ENCODE measurements around a stretch of chr12.

GRCh38 chr12:92075354-92076003 is 70.2 kb downstream of the BTG1 start:
- PRO-cap: no peak
CAGE:
- cytosol, long polyA minus RNA: no peak
- cytosol, long polyA plus RNA: no peak
- long polyA plus RNA: no peak
- nucleus, long polyA minus RNA: no peak
- nucleus, long polyA plus RNA: no peak

DNA sequence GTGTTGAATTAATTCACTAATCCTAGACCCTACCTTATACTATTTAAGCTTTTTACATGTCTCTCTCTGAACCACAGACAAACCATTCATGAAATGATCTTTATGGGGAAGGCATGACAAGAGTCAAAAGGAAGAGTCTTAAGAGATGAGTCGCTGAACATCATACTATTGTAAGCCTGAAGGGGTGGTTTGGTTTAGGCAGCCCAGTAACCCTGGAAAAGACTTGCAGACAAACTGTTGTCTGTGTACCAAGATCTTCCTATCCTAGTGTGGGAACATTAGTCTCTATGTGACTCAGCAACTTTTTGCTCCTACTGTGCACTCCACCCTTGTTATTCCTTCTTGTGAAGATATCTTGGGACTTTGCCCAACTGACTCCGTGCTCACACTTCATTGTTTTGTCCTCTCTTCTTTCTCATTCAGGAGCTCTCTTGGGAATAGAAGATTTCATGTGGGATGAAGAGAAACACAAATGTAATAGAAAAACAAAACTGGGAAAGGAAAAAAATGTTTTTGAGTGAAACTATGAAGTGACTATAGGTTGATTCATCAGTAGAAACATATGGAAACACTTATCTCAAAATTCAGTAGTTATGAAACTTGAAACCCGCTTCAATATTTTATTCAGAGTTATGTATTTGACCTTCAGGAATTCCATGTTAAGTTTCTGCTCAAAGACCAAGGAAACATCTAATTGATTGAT is 67.4 kb downstream of the BTG1 start:
- PRO-cap: no peak
CAGE:
- cytosol, long polyA minus RNA: no peak
- cytosol, long polyA plus RNA: no peak
- long polyA plus RNA: no peak
- nucleus, long polyA minus RNA: no peak
- nucleus, long polyA plus RNA: no peak

DNA sequence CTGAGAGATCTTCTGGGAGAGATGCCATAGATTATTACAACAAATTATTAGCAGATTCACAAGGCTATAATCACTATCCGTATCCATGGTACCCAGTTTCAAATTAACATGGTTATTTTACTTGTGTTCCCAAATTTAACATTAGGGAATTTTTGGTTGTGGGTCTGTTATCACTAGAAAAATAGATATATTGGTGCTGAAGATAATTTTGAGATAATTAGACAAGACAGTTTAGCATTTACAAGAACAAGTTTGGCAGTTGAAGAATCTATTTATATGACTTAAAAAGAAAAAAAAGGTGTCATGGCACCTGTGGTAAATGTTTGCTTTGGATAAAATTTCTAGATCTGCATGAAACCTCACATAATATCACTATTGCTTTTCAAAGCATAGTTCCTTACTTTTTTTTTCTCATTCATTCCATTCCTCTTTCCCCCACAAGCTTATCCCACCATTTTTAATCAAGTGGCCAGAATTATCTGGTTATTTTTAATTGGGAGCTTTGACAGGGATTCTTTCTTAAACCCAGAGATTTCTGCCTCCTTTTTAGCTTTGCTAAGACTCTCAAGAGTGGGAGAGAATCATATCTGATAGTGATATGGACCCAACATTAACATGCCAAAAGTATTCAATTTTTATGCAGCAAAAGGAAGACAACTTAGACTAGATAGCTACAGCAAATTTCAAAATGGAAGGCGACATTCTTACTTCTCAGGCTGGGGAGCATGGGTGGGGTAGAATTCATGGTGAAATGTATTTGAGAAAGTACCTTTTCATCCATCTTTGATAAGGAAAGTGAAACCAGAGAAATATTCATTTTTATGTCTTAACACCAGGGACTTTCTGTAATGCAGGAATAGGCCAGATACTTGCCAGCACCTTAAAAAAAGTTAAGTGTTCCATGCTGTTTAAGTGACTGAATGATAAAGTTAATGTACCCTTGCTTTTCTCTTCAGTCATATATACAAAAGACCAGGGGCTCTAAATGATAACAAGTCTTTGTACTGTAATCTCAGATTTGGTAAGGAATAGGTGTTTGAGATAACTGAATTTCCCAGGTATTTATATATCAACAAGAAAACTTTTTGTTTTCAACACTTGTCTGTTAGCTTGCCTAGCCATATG is 13.6 kb downstream of the BTG1 start:
- PRO-cap: no peak
CAGE:
- cytosol, long polyA minus RNA: no peak
- cytosol, long polyA plus RNA: no peak
- long polyA plus RNA: no peak
- nucleus, long polyA minus RNA: no peak
- nucleus, long polyA plus RNA: no peak

GRCh38 chr12:92143718-92144213 is 1.9 kb downstream of the BTG1 start:
- PRO-cap: no peak
CAGE:
- cytosol, long polyA minus RNA: no peak
- cytosol, long polyA plus RNA: no peak
- long polyA plus RNA: no peak
- nucleus, long polyA minus RNA: no peak
- nucleus, long polyA plus RNA: no peak

DNA sequence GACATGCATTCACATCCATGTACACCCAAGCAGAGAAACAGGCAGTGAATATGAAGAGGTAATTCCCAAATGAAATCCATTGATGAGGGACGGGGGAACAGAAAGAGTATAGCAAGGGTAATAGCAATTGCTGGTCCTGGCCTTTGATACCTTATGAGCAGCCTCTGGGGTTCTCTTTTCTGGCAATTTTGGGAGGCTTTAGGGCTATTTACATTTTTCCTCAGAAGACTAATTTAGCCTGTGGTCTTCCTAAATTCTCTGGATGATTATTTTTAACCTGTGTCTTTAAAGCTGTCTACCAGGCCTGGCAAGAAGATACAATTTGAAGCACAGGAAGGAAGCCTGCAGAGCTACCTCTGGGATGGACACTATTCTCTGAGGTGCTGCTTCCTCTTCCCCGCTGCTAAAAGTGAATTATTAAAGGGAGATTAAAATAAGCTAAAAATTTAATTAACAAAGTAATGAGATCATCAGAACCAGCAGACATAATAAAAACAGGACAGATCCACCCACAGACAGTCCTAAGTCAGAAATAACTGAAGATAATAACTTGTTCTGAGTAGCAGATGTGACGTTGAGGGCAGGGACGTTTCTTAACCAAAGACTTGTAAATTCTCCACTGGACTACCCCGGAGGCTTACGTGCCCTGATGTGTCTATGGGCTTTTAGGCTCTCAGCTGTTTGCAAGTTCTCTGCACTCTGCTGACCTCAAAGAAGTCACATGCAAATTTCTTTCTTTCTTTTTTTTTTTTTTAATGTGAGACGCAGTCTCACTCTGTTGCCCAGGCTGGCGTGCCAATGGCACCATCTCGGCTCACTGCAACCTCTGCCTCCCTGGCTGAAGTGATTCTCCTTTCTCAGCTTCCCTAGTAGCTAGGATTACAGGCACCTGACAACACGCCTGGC is 26.8 kb upstream of the BTG1 start:
- PRO-cap: no peak
CAGE:
- cytosol, long polyA minus RNA: no peak
- cytosol, long polyA plus RNA: no peak
- long polyA plus RNA: no peak
- nucleus, long polyA minus RNA: no peak
- nucleus, long polyA plus RNA: no peak

GRCh38 chr12:92297743-92298393 is 152.2 kb upstream of the BTG1 start:
- PRO-cap: no peak
CAGE:
- cytosol, long polyA minus RNA: no peak
- cytosol, long polyA plus RNA: no peak
- long polyA plus RNA: no peak
- nucleus, long polyA minus RNA: no peak
- nucleus, long polyA plus RNA: no peak

DNA sequence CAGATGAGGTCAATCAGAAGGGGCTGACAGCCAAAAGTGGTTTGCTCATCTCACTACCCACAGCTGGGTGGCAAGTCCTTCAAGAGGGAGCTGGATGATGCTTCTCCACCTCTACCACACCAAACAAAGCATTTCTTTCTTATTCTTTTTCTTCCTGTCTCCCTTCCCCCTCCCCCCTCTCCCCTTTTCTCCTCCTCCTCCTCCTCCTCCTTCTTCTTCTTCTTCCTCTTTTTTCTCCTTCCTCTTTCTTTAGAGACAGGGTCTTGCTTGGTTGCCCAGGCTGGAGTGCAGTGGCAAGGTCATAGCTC is 268.1 kb upstream of the PLEKHG7 start:
- PRO-cap: no peak
CAGE:
- cytosol, long polyA minus RNA: no peak
- cytosol, long polyA plus RNA: no peak
- long polyA plus RNA: no peak
- nucleus, long polyA minus RNA: no peak
- nucleus, long polyA plus RNA: no peak

DNA sequence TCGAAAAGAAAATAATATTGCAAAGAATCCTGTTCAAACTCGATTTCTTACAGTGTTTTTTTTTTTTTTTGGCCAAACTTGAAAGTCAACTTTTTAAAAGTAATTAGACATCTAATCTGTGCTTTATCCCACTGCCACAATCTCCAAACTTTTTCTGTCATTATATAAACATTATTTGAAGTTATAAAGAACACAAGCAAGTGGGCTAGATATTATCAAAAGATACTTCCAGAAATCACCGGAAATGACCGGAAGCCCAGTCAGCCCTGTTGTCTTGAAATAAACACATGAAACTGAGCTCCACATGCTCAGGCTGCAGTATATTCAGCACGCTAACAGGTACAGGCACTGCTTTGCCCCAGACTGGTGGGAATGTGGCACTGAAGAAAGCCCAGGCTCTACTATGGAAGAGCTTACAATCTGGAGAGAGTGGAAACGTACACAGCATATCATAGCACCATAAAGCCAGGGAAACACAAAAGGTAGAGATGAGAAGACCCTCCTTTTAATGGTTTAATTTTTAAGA is 158.9 kb upstream of the PLEKHG7 start:
- PRO-cap: no peak
CAGE:
- cytosol, long polyA minus RNA: no peak
- cytosol, long polyA plus RNA: no peak
- long polyA plus RNA: no peak
- nucleus, long polyA minus RNA: no peak
- nucleus, long polyA plus RNA: no peak

GRCh38 chr12:92905347-92905894 is 23.7 kb downstream of the EEA1 start:
- PRO-cap: no peak
CAGE:
- cytosol, long polyA minus RNA: no peak
- cytosol, long polyA plus RNA: no peak
- long polyA plus RNA: no peak
- nucleus, long polyA minus RNA: no peak
- nucleus, long polyA plus RNA: no peak

GRCh38 chr12:93060630-93061575 is 131.8 kb upstream of the EEA1 start:
- PRO-cap: no peak
CAGE:
- cytosol, long polyA minus RNA: no peak
- cytosol, long polyA plus RNA: no peak
- long polyA plus RNA: no peak
- nucleus, long polyA minus RNA: no peak
- nucleus, long polyA plus RNA: no peak

GRCh38 chr12:93095365-93095872 is 166.3 kb upstream of the EEA1 start:
- PRO-cap: no peak
CAGE:
- cytosol, long polyA minus RNA: no peak
- cytosol, long polyA plus RNA: no peak
- long polyA plus RNA: no peak
- nucleus, long polyA minus RNA: no peak
- nucleus, long polyA plus RNA: no peak

GRCh38 chr12:93214891-93215248 is 162.9 kb upstream of the NUDT4 start:
- PRO-cap: no peak
CAGE:
- cytosol, long polyA minus RNA: no peak
- cytosol, long polyA plus RNA: no peak
- long polyA plus RNA: no peak
- nucleus, long polyA minus RNA: no peak
- nucleus, long polyA plus RNA: no peak

- PRO-cap: no peak
CAGE:
- cytosol, long polyA minus RNA: no peak
- cytosol, long polyA plus RNA: no peak
- long polyA plus RNA: no peak
- nucleus, long polyA minus RNA: no peak
- nucleus, long polyA plus RNA: no peak
These were observed 133.6 kb upstream of the NUDT4 start for GRCh38 chr12:93243928-93244708.

DNA sequence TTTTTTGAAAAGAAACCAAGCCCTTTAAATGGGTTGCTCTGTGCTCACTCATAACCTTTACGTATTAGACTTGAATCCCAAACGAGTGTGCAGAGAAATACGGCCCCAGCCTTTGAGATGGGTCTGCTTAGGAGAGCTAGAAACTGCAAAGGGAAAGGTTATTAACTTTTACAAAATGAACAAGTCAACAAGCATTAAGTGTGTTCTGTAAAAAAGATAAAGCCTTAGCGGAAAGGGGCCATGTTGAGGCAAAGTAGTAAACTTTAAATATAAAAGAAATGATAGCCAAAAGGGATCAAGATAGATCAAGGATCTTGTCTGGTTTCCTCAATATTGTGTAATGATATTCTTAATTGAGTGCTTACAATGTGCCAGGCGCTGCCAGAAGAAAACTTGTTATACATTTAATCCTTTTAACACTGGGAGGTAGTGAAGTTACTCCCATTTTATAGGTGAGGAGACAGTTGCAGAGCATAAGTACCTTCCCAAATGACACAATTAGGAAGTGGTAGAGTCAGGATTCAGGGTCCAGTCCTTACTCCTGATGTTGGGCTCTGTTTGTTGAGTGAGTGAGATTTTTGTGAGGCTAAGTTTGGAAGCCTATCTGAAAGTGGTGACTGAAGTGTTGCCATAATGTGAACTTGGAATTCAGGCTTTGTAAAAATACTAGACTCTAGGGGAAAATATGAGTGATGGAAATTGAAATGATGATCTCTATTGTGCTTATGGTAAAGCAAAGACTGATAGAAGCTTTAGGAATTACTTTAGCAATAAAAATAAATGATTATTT is 2.1 kb downstream of the NUDT4 start:
- PRO-cap: no peak
CAGE:
- cytosol, long polyA minus RNA: no peak
- cytosol, long polyA plus RNA: no peak
- long polyA plus RNA: no peak
- nucleus, long polyA minus RNA: start-site peak on the plus strand centred at position 112 of the sequence, 45 bp wide, 28 reads; start-site peak on the plus strand centred at position 284 of the sequence, 109 bp wide, 50 reads; start-site peak on the plus strand centred at position 428 of the sequence, 10 bp wide, 21 reads
- nucleus, long polyA plus RNA: start-site peak on the plus strand centred at position 583 of the sequence, 227 bp wide, 22 and 21 reads in 2 replicates

GRCh38 chr12:93414427-93414977 is 27.2 kb downstream of the UBE2N start:
- PRO-cap: no peak
CAGE:
- cytosol, long polyA minus RNA: no peak
- cytosol, long polyA plus RNA: no peak
- long polyA plus RNA: no peak
- nucleus, long polyA minus RNA: no peak
- nucleus, long polyA plus RNA: no peak

DNA sequence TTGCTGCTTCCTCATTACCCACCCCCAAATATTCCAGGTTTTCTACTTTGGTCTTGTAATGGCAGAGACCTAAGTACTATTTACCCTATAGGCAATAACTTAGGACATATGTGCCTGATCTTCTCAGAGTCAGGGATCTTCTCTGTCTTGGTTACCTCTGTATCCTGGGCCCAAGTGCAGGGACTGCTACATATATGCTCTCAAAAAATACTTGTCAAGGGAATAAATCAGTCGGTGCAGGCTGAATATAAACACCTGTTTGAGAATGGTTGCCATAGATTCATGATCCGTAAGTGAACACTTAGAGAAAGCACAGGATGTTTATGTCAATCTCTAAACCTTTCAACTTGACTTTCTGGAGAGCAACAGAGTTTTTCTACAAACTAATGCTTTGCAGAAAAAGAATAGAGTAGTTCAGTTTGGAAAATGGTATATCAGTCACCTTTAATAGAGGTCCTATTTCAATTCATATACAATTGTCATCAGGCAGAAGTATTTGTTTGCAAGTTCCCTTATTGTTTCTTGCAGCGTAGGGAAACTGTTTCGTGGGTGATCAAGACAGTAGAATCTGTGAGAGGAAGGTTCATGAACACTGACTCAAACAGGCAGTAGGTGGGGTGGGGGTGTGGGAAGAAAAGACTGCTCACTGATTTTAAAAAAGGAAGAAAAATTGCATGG is 5.9 kb upstream of the UBE2N start:
- PRO-cap: no peak
CAGE:
- cytosol, long polyA minus RNA: no peak
- cytosol, long polyA plus RNA: no peak
- long polyA plus RNA: no peak
- nucleus, long polyA minus RNA: no peak
- nucleus, long polyA plus RNA: no peak

DNA sequence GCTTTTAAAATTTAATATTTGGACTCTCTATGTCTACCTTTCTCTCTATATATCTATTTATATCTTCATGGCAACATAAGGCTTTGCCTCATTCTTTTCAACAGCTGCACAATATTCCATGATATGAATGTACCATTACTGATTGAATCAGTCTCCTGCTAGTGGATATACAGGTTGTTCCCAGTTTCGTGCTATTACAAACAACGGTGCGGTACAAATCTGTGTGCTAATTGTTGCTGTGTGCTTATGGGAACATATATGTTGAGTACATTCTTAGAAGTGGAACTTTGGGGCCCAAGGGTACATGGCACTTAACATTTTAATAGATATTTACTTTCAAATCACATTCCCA is 19.7 kb downstream of the SOCS2 start:
- PRO-cap: no peak
CAGE:
- cytosol, long polyA minus RNA: no peak
- cytosol, long polyA plus RNA: no peak
- long polyA plus RNA: no peak
- nucleus, long polyA minus RNA: no peak
- nucleus, long polyA plus RNA: no peak

- PRO-cap: no peak
CAGE:
- cytosol, long polyA minus RNA: no peak
- cytosol, long polyA plus RNA: no peak
- long polyA plus RNA: no peak
- nucleus, long polyA minus RNA: no peak
- nucleus, long polyA plus RNA: no peak
These were observed 30.4 kb downstream of the SOCS2 start for GRCh38 chr12:93602865-93603327.

DNA sequence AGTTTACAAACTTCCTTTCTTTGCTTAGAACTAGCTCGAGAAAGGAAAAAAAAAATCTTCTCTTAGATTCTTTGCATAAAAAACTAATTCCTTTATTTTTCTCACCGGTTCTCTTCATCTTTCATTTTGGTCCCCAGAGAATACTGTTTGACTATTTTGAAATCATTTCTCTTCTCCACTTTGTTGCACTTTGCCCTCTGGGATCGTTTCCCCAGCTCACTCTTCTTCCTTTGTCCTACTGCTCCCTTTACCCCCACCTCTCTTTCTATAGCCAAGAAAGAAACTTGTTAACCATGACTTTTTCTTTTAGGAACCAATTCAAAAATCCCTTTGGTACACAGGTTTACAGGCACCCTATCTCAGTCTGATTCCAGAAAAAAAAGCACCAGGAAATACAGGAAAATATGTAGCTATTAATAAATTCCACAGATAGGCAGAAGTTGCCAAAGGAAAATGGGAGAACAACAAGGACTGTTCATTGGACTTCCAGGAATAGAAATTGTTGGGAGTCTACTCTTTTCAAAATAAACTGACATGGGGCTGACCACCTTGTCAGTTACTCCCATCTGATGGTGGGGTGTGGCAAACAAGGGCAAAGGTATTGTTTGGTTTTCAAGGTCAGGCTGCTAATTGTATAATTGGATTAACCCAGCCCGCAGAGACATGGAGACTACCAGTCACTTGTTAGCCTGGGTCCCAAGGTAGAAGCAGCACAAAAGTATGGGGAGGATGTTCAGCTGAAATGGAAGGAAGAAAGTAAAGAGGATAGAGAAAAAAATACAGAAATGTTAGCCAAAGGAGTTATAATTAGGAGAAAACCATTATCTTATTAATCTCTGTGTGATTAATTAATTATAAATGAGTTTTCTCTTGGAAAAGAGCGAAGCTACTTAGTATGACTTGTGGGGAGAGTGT is 82.5 kb downstream of the CRADD start:
- PRO-cap: no peak
CAGE:
- cytosol, long polyA minus RNA: no peak
- cytosol, long polyA plus RNA: no peak
- long polyA plus RNA: no peak
- nucleus, long polyA minus RNA: no peak
- nucleus, long polyA plus RNA: no peak

- PRO-cap: no peak
CAGE:
- cytosol, long polyA minus RNA: no peak
- cytosol, long polyA plus RNA: no peak
- long polyA plus RNA: no peak
- nucleus, long polyA minus RNA: no peak
- nucleus, long polyA plus RNA: no peak
These were observed 106.6 kb downstream of the CRADD start for GRCh38 chr12:93783626-93784328.